ENCODE results near the genes LRATD1 and NBAS.

DNA sequence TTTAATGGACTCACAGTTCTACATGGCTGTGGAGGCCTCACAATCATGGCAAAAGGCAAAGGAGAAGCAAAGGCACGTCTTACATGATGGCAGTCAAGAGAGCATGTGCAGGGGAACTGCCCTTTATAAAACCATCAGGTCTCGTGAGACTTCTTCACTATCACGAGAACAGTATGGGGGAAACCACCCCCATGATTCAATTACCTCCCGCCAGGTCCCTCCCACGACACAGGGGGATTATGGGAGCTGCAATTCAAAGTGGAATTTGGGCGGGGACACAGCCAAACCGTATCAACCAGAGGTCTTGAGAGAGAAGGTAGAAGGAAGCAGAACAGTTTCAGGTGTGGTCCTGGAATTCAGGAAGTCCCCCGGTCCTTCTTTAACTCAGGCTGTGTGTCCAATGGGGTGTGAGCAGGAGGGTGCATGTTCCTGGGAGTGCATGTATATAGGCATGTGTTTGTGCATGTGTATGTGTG is 46.2 kb downstream of the GREB1 start:
- PRO-cap: no peak
CAGE:
- cytosol, long polyA plus RNA: no peak
- long polyA plus RNA: no peak
- nucleus, long polyA plus RNA: no peak

- PRO-cap: no peak
CAGE:
- cytosol, long polyA plus RNA: no peak
- long polyA plus RNA: no peak
- nucleus, long polyA plus RNA: no peak
Observed at GRCh38 chr2:11582323-11583522, 48.9 kb downstream of the GREB1 start.

- PRO-cap: no peak
CAGE:
- cytosol, long polyA plus RNA: no peak
- long polyA plus RNA: no peak
- nucleus, long polyA plus RNA: no peak
Observed at GRCh38 chr2:11680248-11680910, 10.4 kb upstream of the NTSR2 start.

DNA sequence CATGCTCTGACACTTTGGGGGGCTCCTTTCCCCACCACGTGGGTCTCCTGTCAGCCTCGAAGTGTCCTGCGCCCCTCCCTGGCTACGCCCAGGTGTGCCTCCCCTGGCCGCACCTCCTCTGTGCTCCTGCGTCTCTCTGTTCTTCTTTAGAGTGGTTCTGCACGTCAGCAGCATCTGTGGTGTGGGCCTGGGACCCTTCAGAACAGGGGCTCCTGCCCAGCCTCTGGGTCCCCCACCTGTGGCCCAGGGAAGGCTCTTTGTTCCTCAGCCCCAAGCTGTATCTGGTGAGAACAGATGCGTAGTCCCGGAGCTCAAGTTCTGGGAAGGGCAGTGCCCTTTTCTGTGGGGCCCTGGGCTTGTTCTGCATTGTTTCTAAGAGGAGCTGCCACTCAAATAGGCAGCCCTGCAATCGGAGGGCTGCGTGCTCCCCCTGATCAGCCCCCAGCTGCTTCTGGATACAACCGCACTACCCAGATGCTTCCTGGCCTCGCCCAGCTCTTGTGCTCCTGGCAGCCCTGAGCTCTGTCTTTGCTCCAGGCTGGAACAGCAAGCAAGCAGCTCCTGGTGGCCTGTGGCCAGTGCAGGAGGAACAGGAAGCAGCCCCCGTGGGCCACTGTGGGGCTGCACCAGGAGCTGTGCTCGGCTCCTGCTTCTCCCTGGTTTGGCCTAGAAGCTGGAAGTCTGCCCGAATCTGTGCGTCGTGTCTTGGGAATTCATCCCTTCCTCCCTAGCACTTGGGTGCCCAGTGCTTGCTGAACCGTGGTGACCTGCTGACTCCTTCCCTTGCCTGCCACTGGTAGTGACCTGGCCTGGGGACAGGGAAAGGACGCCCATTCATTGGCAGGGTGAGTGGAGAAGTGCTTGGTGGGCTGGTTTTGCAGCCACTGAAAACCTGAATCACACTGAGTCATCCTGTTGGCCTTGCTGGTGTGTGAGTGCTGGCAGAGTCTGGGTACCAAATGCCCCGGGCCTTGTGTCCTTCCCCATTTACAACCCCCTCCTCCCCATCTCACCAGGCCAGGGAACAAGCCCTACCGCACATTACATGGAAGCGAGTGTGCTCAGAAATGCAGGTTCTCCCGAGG is 27.2 kb upstream of the NTSR2 start:
- PRO-cap: no peak
CAGE:
- cytosol, long polyA plus RNA: no peak
- long polyA plus RNA: no peak
- nucleus, long polyA plus RNA: no peak

GRCh38 chr2:11719598-11719943 is 26.9 kb upstream of the LPIN1 start:
- PRO-cap: no peak
CAGE:
- cytosol, long polyA plus RNA: no peak
- long polyA plus RNA: no peak
- nucleus, long polyA plus RNA: no peak

DNA sequence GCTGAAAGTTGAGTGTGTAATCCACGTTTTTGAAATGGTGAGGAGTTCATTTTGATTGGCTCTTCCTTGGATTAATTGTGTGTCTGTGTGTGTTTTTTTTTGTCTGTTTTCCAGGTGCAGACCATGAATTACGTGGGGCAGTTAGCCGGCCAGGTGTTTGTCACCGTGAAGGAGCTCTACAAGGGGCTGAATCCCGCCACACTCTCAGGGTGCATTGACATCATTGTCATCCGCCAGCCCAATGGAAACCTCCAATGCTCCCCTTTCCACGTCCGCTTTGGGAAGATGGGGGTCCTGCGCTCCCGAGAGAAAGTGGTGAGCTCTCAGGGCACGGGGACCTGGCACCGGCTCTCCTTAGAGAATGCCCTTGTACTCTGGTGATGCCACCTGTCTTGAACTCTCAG is 19.0 kb downstream of the LPIN1 start:
- PRO-cap: no peak
CAGE:
- cytosol, long polyA plus RNA: no peak
- long polyA plus RNA: no peak
- nucleus, long polyA plus RNA: no peak

DNA sequence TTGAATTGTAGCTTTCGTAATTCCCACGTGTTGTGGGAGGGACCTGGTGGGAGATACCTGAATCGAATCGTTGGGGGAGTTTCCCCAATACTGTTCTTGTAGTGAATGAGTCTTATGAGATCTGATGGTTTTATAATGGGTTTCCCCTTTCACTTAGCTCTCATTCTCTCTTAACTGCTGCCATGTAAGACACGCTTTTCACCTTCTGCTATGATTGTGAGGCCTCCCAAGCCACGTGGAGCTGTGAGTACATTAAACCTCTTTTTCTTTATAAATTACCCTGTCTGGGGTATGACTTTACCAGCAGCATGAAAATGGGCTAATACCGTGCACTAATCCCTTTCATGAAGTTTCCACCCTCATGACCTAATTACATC is 120.6 kb downstream of the LPIN1 start:
- PRO-cap: no peak
CAGE:
- cytosol, long polyA plus RNA: no peak
- long polyA plus RNA: no peak
- nucleus, long polyA plus RNA: no peak

GRCh38 chr2:12005925-12006458 is 259.6 kb downstream of the LPIN1 start:
- PRO-cap: no peak
CAGE:
- cytosol, long polyA plus RNA: no peak
- long polyA plus RNA: no peak
- nucleus, long polyA plus RNA: no peak

- PRO-cap: no peak
CAGE:
- cytosol, long polyA plus RNA: no peak
- long polyA plus RNA: no peak
- nucleus, long polyA plus RNA: no peak
Observed at GRCh38 chr2:12493004-12493618, 223.6 kb upstream of the TRIB2 start.

DNA sequence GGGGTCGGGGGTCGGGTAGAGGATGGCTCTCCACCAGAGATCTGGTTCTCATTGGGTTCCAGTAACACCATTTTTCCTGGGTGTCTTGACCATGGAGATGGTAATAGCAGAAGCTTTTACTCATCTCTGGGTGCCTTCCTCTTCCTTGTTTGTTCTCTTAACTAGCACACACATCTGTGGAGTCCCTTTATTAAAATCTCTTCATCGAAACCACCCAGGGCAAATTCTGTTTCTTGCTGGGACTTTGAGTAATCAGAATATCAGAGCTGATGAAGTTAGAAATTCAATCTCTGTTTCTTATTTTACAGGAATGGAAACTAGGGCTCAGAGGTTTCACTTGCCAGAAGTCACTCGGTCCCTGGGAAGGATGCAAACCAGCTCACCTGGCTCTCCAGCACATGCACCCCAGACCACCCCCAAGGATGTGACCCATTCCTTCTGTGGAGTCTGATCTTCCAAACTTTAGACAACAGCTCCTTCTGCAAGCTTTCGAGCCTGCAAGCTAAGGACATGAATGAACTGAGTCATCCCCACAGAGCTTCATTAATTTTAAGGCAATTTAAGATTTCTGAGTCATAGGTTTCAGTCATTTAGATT is 14.8 kb upstream of the TRIB2 start:
- PRO-cap: no peak
CAGE:
- cytosol, long polyA plus RNA: no peak
- long polyA plus RNA: no peak
- nucleus, long polyA plus RNA: no peak

- PRO-cap: no peak
CAGE:
- cytosol, long polyA plus RNA: no peak
- long polyA plus RNA: no peak
- nucleus, long polyA plus RNA: no peak
Observed at GRCh38 chr2:12730949-12731241, 14.2 kb downstream of the TRIB2 start.

- PRO-cap: no peak
CAGE:
- cytosol, long polyA plus RNA: no peak
- long polyA plus RNA: no peak
- nucleus, long polyA plus RNA: no peak
Observed at GRCh38 chr2:12734622-12735483, 18.1 kb downstream of the TRIB2 start.

GRCh38 chr2:12788383-12788978 is 71.7 kb downstream of the TRIB2 start:
- PRO-cap: no peak
CAGE:
- cytosol, long polyA plus RNA: no peak
- long polyA plus RNA: no peak
- nucleus, long polyA plus RNA: no peak

- PRO-cap: no peak
CAGE:
- cytosol, long polyA plus RNA: no peak
- long polyA plus RNA: no peak
- nucleus, long polyA plus RNA: no peak
Observed at GRCh38 chr2:13006862-13007305, 290.1 kb downstream of the TRIB2 start.

DNA sequence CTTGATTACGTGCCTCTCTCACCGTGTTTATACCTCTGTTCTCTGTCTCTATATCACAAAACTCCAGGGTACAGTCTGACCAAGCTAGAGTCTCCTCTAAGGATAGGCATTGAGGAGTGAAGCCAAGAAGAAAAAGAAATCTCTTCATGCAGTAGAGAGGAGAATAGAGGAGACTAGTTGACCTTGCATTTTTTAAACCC is 267.9 kb upstream of the LRATD1 start:
- PRO-cap: no peak
CAGE:
- cytosol, long polyA plus RNA: no peak
- long polyA plus RNA: no peak
- nucleus, long polyA plus RNA: no peak

DNA sequence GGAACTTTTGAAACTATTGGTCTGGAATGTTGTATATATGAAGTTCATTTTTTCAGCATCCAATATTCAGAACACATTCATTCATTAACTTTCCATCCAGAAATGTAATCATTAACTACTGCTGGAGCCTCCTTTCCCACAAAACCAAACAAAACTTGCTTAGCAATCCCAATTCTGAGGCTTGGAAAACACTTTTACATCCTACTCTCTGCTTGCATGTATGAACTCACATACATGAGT is 869 bp upstream of the LRATD1 start:
- PRO-cap: no peak
CAGE:
- cytosol, long polyA plus RNA: no peak
- long polyA plus RNA: no peak
- nucleus, long polyA plus RNA: no peak

GRCh38 chr2:14632336-14632899 is at the start of gene LRATD1:
LRATD1 (plus strand) TSS chr2:14632717.
- PRO-cap: bidirectional peak, plus-strand start at chr2:14632717, minus-strand start at chr2:14632533
CAGE:
- cytosol, long polyA plus RNA: no peak
- long polyA plus RNA: no peak
- nucleus, long polyA plus RNA: no peak

GRCh38 chr2:15560562-15561546 is at the start of gene NBAS:
NBAS (minus strand) TSS chr2:15561334.
- PRO-cap: bidirectional peak, plus-strand start at chr2:15561275, minus-strand start at chr2:15561319
CAGE:
- cytosol, long polyA plus RNA: no peak
- long polyA plus RNA: start-site peak on the minus strand at chr2:15561308-15561323, 154 and 107 reads in 2 replicates
- nucleus, long polyA plus RNA: start-site peak on the minus strand at chr2:15561302-15561319, 36 and 66 reads in 2 replicates

DNA sequence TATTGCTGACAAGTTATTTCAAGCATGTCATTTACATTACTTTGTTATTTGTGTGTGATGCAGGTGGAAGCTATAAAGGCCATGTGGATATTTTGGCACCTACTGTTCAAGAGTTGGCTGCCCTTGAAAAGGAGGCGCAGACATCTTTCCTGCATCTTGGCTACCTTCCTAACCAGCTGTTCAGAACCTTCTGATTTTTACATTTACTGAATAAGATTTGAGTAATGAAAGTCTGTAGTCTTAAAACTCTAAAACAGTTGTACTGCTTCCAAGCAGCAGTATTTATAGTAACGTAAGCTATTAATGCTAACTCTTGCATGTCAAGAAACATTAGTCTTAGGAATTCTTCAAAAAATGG is 39.0 kb downstream of the DDX1 start:
- PRO-cap: no peak
CAGE:
- cytosol, long polyA plus RNA: start-site peak on the plus strand centred at position 151 of the sequence, 175 bp wide, 252 and 491 reads in 2 replicates
- long polyA plus RNA: no peak
- nucleus, long polyA plus RNA: start-site peak on the plus strand centred at position 152 of the sequence, 173 bp wide, 320 and 745 reads in 2 replicates

DNA sequence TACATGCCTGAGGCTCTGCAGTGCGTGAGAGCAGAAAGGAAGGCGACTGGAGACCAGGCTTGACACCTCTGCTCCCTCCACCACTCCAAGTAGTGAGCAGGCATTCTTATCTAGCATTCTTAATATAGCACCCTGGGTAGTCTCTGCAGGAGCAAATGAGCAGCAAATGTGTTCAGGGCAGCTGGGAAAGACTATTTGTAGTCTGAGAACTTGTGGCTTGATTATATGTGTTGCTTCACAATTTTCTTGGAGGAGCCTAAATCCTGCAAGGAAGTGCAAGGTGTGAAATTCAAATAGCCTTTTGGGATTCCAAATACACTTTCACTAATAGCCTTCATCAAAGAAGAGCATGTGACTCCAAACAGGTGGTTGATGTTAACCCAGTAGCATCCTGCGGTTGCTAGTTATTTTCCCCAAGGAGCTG is 143.3 kb downstream of the DDX1 start:
- PRO-cap: no peak
CAGE:
- cytosol, long polyA plus RNA: no peak
- long polyA plus RNA: no peak
- nucleus, long polyA plus RNA: no peak

Measured in A549 (cell line).